ENCODE results near the genes MEPCE and SLC12A9.

GRCh38 chr7:100080783-100081566 is 548 bp downstream of the ZNF3 start:
- RAMPAGE, long total RNA: no peak
- RRBS: 4% methylated on average over 3 of the region's 39 CpGs
PRO-cap:
- standard: no peak
- CoPRO, capped RNA only, 2 experiments: no peak in any of the 2 experiments
- CoPRO, capped and uncapped RNA, 2 experiments: no peak in any of the 2 experiments
- CoPRO, uncapped RNA only, 2 experiments: peak in 1 of 2 experiments; most common plus-strand start chr7:100081227 (in 1); most common minus-strand start chr7:100081232 (in 1)
CAGE:
- cytosol, long polyA plus RNA: no peak
- long polyA plus RNA: no peak
- nucleolus, long total RNA: no peak
- nucleus, long polyA plus RNA: no peak

DNA sequence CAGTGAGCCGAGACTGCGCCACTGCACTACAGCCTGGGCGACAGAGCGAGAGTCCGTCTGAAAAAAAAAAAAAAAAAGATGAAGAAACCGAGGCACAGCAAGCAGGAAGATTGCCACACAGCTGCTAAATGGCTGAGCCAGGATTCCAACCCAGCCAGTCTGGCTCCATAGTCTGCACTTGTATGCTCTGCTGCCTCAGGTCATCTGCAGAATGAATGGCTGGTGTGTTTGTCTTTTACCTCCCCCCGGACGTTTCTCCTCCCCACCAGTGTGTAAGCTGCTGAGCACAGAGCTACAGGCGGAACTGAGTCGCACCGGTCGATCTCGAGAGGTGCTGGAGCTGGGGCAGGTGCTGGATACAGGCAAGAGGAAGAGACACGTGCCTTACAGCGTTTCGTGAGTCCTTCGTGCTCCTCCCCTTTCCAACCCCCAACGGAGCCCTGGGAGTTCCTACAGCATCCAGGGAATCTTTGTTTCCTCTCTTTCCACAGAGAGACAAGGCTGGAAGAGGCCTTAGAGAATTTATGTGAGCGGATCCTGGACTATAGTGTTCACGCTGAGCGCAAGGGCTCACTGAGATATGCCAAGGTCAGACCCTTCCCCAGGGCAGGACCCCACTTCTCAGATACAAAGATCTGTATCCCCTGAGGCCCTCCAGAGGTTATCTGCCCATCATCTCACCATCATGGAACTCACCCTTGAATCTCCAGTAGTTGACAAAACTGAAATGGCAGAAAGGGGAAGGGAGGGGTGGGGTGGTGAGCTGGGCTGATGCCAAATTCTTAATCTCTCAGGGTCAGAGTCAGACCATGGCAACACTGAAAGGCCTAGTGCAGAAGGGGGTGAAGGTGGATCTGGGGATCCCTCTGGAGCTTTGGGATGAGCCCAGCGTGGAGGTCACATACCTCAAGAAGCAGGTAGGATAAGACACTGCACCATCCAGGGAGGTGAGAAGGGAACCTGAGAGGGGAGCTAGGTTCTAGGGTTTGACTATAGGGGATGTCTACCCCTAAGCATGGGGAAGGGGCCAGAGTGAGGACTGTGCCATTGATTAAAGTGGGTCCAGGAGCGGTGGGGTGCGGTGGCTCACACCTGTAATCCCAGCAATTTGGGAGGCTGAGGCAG is 2.9 kb downstream of the CNPY4 start:
- RAMPAGE, long total RNA: no peak
- RRBS: 61% methylated on average over 5 of the region's 24 CpGs
PRO-cap:
- standard: no peak
- CoPRO, capped RNA only, 2 experiments: no peak in any of the 2 experiments
- CoPRO, capped and uncapped RNA, 2 experiments: no peak in any of the 2 experiments
- CoPRO, uncapped RNA only, 2 experiments: peak in 1 of 2 experiments; most common plus-strand start position 654 of the sequence (in 1); most common minus-strand start position 575 of the sequence (in 1)
CAGE:
- cytosol, long polyA plus RNA: no peak
- long polyA plus RNA: no peak
- nucleolus, long total RNA: no peak
- nucleus, long polyA plus RNA: no peak

- RAMPAGE, long total RNA: no peak
- RRBS: no CpG with 5 or more reads among the region's 12 CpGs
PRO-cap:
- standard: no peak
- CoPRO, capped RNA only, 2 experiments: no peak in any of the 2 experiments
- CoPRO, capped and uncapped RNA, 2 experiments: no peak in any of the 2 experiments
- CoPRO, uncapped RNA only, 2 experiments: no peak in any of the 2 experiments
CAGE:
- cytosol, long polyA plus RNA: no peak
- long polyA plus RNA: no peak
- nucleolus, long total RNA: no peak
- nucleus, long polyA plus RNA: no peak
These were observed 19.1 kb upstream of the PVRIG start for GRCh38 chr7:100200607-100201176.

GRCh38 chr7:100269559-100270213 is 37.8 kb upstream of the SPDYE3 start:
- RAMPAGE, long total RNA: no peak
- RRBS: 11% methylated on average over 1 of the region's 12 CpGs
PRO-cap:
- standard: no peak
- CoPRO, capped RNA only, 2 experiments: no peak in any of the 2 experiments
- CoPRO, capped and uncapped RNA, 2 experiments: no peak in any of the 2 experiments
- CoPRO, uncapped RNA only, 2 experiments: no peak in any of the 2 experiments
CAGE:
- cytosol, long polyA plus RNA: no peak
- long polyA plus RNA: no peak
- nucleolus, long total RNA: no peak
- nucleus, long polyA plus RNA: no peak

- RAMPAGE, long total RNA: start-site peak on the minus strand at chr7:100335881-100335971, 1,807 and 689 reads in 2 replicates; start-site peak on the plus strand at chr7:100336091-100336146, 673 and 130 reads in 2 replicates
- RRBS: no CpG with 5 or more reads among the region's 96 CpGs
PRO-cap:
- standard: bidirectional peak, plus-strand start at chr7:100336114, minus-strand start at chr7:100335932; bidirectional peak, plus-strand start at chr7:100336387, minus-strand start at chr7:100336325
- CoPRO, capped RNA only, 2 experiments: peak in 2 of 2 experiments; most common plus-strand start chr7:100336114 (in 2); most common minus-strand start chr7:100335864 (in 2)
- CoPRO, capped and uncapped RNA, 2 experiments: peak in 2 of 2 experiments; most common plus-strand start chr7:100336114 (in 2); most common minus-strand start chr7:100335932 (in 2)
- CoPRO, uncapped RNA only, 2 experiments: peak in 2 of 2 experiments; most common plus-strand start chr7:100336138 (in 1); most common minus-strand start chr7:100335864 (in 2)
CAGE:
- cytosol, long polyA plus RNA: start-site peak on the minus strand at chr7:100335910-100335966, 207 and 242 reads in 2 replicates; start-site peak on the plus strand at chr7:100336113-100336118, 463 and 189 reads in 2 replicates
- long polyA plus RNA: no peak
- nucleolus, long total RNA: no peak
- nucleus, long polyA plus RNA: start-site peak on the minus strand at chr7:100335916-100335971, 214 and 251 reads in 2 replicates; start-site peak on the plus strand at chr7:100336079-100336146, 4,438 and 8,537 reads in 2 replicates
These were observed 22.0 kb upstream of the PILRB start for GRCh38 chr7:100335551-100336629.

DNA sequence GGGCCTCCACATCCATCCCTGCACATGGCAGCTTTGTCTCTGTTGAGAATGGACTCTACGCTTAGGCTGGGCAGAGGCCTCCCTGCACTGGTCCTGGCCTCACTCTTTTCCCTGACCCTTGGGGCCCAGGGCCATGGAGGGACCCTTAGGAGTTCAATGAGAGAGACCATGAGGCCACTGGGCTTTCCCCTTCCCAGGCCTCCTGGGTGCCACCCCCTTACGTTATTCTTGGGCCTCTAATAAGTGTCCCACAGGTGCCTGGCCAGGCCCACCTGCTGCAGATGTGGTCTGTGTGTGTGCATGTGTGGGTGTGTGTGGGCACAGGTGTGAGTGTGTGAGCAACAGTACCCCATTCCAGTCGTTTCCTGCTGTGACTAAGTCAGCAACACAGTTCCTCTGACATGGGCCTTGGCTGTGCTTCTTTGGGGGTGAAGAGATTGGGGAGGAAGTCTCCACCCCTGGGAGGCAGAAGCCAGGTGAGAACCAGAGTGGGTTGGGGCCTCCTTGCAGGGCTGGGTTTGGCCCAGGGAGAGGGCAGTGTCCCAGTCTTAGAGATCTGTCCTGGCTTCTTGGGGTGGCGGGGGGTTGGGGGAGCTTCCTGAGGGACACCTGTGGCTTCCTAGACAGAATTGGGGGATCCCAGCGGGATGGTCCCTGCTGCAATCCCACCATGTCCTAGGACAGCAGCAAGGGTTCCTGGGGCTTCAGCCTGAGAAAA is 4.2 kb upstream of the PILRB start:
- RAMPAGE, long total RNA: no peak
- RRBS: no CpG with 5 or more reads among the region's 5 CpGs
PRO-cap:
- standard: no peak
- CoPRO, capped RNA only, 2 experiments: no peak in any of the 2 experiments
- CoPRO, capped and uncapped RNA, 2 experiments: no peak in any of the 2 experiments
- CoPRO, uncapped RNA only, 2 experiments: peak in 1 of 2 experiments; most common plus-strand start position 239 of the sequence (in 1)
CAGE:
- cytosol, long polyA plus RNA: no peak
- long polyA plus RNA: no peak
- nucleolus, long total RNA: no peak
- nucleus, long polyA plus RNA: no peak

GRCh38 chr7:100362714-100363265 is 4.9 kb downstream of the PILRB start:
- RAMPAGE, long total RNA: no peak
- RRBS: no CpG with 5 or more reads among the region's 6 CpGs
PRO-cap:
- standard: no peak
- CoPRO, capped RNA only, 2 experiments: no peak in any of the 2 experiments
- CoPRO, capped and uncapped RNA, 2 experiments: no peak in any of the 2 experiments
- CoPRO, uncapped RNA only, 2 experiments: peak in 1 of 2 experiments; most common plus-strand start chr7:100362920 (in 1)
CAGE:
- cytosol, long polyA plus RNA: no peak
- long polyA plus RNA: no peak
- nucleolus, long total RNA: no peak
- nucleus, long polyA plus RNA: no peak

GRCh38 chr7:100429237-100429957 is at the start of gene MEPCE:
Gene MEPCE (plus strand): TSS chr7:100429831.
- RAMPAGE, long total RNA: start-site peak on the plus strand at chr7:100429363-100429455, 105 and 69 reads in 2 replicates; start-site peak on the plus strand at chr7:100429717-100429761, 81 and 19 reads in 2 replicates
- RRBS: 2% methylated on average over 11 of the region's 69 CpGs
PRO-cap:
- standard: bidirectional peak, plus-strand start at chr7:100429447, minus-strand start at chr7:100429140; bidirectional peak, plus-strand start at chr7:100429764, minus-strand start at chr7:100429699
- CoPRO, capped RNA only, 2 experiments: peak in 2 of 2 experiments; most common plus-strand start chr7:100429447 (in 2); most common minus-strand start chr7:100429699 (in 1)
- CoPRO, capped and uncapped RNA, 2 experiments: peak in 2 of 2 experiments; most common plus-strand start chr7:100429447 (in 2)
- CoPRO, uncapped RNA only, 2 experiments: peak in 2 of 2 experiments; most common plus-strand start chr7:100429447 (in 2); most common minus-strand start chr7:100429515 (in 1)
CAGE:
- cytosol, long polyA plus RNA: start-site peak on the plus strand at chr7:100429353-100429426, 90 and 46 reads in 2 replicates
- long polyA plus RNA: no peak
- nucleolus, long total RNA: no peak
- nucleus, long polyA plus RNA: no peak

- RAMPAGE, long total RNA: no peak
- RRBS: 29% methylated on average over 3 of the region's 11 CpGs
PRO-cap:
- standard: no peak
- CoPRO, capped RNA only, 2 experiments: no peak in any of the 2 experiments
- CoPRO, capped and uncapped RNA, 2 experiments: no peak in any of the 2 experiments
- CoPRO, uncapped RNA only, 2 experiments: no peak in any of the 2 experiments
CAGE:
- cytosol, long polyA plus RNA: no peak
- long polyA plus RNA: no peak
- nucleolus, long total RNA: no peak
- nucleus, long polyA plus RNA: no peak
These were observed 6.1 kb downstream of the NYAP1 start for GRCh38 chr7:100489815-100490309.

- RAMPAGE, long total RNA: no peak
- RRBS: no CpG with 5 or more reads among the region's 18 CpGs
PRO-cap:
- standard: no peak
- CoPRO, capped RNA only, 2 experiments: no peak in any of the 2 experiments
- CoPRO, capped and uncapped RNA, 2 experiments: no peak in any of the 2 experiments
- CoPRO, uncapped RNA only, 2 experiments: peak in 1 of 2 experiments; most common minus-strand start chr7:100581315 (in 1)
CAGE:
- cytosol, long polyA plus RNA: no peak
- long polyA plus RNA: no peak
- nucleolus, long total RNA: no peak
- nucleus, long polyA plus RNA: no peak
These were observed 4.7 kb downstream of the LRCH4 start for GRCh38 chr7:100580946-100581829.

GRCh38 chr7:100583072-100584173 is 2.5 kb downstream of the LRCH4 start:
- RAMPAGE, long total RNA: no peak
- RRBS: no CpG with 5 or more reads among the region's 29 CpGs
PRO-cap:
- standard: no peak
- CoPRO, capped RNA only, 2 experiments: no peak in any of the 2 experiments
- CoPRO, capped and uncapped RNA, 2 experiments: no peak in any of the 2 experiments
- CoPRO, uncapped RNA only, 2 experiments: peak in 1 of 2 experiments; most common minus-strand start chr7:100583602 (in 1)
CAGE:
- cytosol, long polyA plus RNA: no peak
- long polyA plus RNA: no peak
- nucleolus, long total RNA: no peak
- nucleus, long polyA plus RNA: no peak

DNA sequence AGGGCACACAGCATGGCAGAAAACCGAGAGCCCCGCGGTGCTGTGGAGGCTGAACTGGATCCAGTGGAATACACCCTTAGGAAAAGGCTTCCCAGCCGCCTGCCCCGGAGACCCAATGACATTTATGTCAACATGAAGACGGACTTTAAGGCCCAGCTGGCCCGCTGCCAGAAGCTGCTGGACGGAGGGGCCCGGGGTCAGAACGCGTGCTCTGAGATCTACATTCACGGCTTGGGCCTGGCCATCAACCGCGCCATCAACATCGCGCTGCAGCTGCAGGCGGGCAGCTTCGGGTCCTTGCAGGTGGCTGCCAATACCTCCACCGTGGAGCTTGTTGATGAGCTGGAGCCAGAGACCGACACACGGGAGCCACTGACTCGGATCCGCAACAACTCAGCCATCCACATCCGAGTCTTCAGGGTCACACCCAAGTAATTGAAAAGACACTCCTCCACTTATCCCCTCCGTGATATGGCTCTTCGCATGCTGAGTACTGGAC is 947 bp downstream of the POP7 start:
- RAMPAGE, long total RNA: no peak
- RRBS: 2% methylated on average over 5 of the region's 26 CpGs
PRO-cap:
- standard: bidirectional peak, plus-strand start at position 331 of the sequence, minus-strand start at position 120 of the sequence; unidirectional peak, minus-strand start at position 374 of the sequence
- CoPRO, capped RNA only, 2 experiments: no peak in any of the 2 experiments
- CoPRO, capped and uncapped RNA, 2 experiments: no peak in any of the 2 experiments
- CoPRO, uncapped RNA only, 2 experiments: no peak in any of the 2 experiments
CAGE:
- cytosol, long polyA plus RNA: no peak
- long polyA plus RNA: no peak
- nucleolus, long total RNA: no peak
- nucleus, long polyA plus RNA: no peak

GRCh38 chr7:100801227-100801637 is 26.1 kb downstream of the EPHB4 start:
- RAMPAGE, long total RNA: no peak
- RRBS: no CpG with 5 or more reads among the region's 8 CpGs
PRO-cap:
- standard: no peak
- CoPRO, capped RNA only, 2 experiments: peak in 2 of 2 experiments; most common minus-strand start chr7:100801470 (in 1)
- CoPRO, capped and uncapped RNA, 2 experiments: peak in 2 of 2 experiments; most common minus-strand start chr7:100801359 (in 1)
- CoPRO, uncapped RNA only, 2 experiments: peak in 1 of 2 experiments; most common minus-strand start chr7:100801470 (in 1)
CAGE:
- cytosol, long polyA plus RNA: no peak
- long polyA plus RNA: no peak
- nucleolus, long total RNA: no peak
- nucleus, long polyA plus RNA: no peak

DNA sequence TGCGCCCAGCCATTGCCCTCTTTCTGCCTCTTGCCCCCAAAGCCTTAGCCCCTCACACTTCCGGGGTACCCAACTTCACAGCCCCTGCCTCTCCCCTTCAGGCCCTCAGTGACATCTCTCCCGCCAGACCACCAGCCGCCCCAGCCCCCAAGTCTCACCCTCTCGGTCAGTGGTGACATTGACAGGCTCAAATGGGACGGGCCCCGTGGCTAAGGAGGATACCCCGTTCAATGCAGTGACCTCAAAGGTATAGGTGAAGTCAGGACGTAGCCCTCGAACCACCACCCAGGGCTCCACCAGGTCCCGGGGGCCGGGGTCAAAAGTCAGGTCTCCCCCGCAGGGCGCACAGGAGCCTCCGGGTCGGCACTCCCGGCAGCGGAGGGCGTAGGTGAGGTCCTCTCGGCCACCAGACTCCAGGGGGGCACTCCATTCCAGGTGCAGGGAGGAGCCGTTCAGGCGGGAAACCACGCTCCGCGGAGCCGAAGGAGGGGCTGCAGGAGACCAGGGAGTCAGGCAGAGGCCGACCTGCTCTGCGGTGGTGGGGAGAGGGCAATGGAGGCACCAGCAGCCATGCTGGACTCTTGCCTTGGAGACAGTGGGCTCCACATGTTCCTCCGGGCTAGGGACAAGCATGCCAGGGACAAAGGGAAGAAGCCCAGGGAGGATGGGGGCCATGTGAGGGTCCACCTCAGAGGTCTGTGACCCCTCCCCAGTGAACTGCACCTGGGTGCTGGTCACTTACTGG is 7.8 kb downstream of the EPHB4 start:
- RAMPAGE, long total RNA: no peak
- RRBS: over 99% methylated on average over 4 of the region's 29 CpGs
PRO-cap:
- standard: no peak
- CoPRO, capped RNA only, 2 experiments: no peak in any of the 2 experiments
- CoPRO, capped and uncapped RNA, 2 experiments: no peak in any of the 2 experiments
- CoPRO, uncapped RNA only, 2 experiments: no peak in any of the 2 experiments
CAGE:
- cytosol, long polyA plus RNA: no peak
- long polyA plus RNA: no peak
- nucleolus, long total RNA: no peak
- nucleus, long polyA plus RNA: no peak

GRCh38 chr7:100826624-100827332 is 545 bp downstream of the EPHB4 start:
- RAMPAGE, long total RNA: no peak
- RRBS: 3% methylated on average over 20 of the region's 65 CpGs
PRO-cap:
- standard: bidirectional peak, plus-strand start at chr7:100827009, minus-strand start at chr7:100826771
- CoPRO, capped RNA only, 2 experiments: peak in 2 of 2 experiments; most common plus-strand start chr7:100827009 (in 2); most common minus-strand start chr7:100826783 (in 1)
- CoPRO, capped and uncapped RNA, 2 experiments: peak in 1 of 2 experiments; most common plus-strand start chr7:100827006 (in 1); most common minus-strand start chr7:100826799 (in 1)
- CoPRO, uncapped RNA only, 2 experiments: no peak in any of the 2 experiments
CAGE:
- cytosol, long polyA plus RNA: no peak
- long polyA plus RNA: no peak
- nucleolus, long total RNA: no peak
- nucleus, long polyA plus RNA: no peak

GRCh38 chr7:100852001-100853193 is at the start of gene SLC12A9:
Gene SLC12A9 (plus strand): TSS chr7:100852713.
- RAMPAGE, long total RNA: start-site peak on the minus strand at chr7:100852590-100852645, 24 and 17 reads in 2 replicates
- RRBS: 1% methylated on average over 43 of the region's 87 CpGs
PRO-cap:
- standard: bidirectional peak, plus-strand start at chr7:100852756, minus-strand start at chr7:100852606
- CoPRO, capped RNA only, 2 experiments: peak in 2 of 2 experiments; most common plus-strand start chr7:100852713 (in 2); most common minus-strand start chr7:100852600 (in 2)
- CoPRO, capped and uncapped RNA, 2 experiments: peak in 1 of 2 experiments; most common plus-strand start chr7:100852719 (in 1); most common minus-strand start chr7:100852606 (in 1)
- CoPRO, uncapped RNA only, 2 experiments: no peak in any of the 2 experiments
CAGE:
- cytosol, long polyA plus RNA: start-site peak on the plus strand at chr7:100852707-100852762, 91 and 77 reads in 2 replicates
- long polyA plus RNA: no peak
- nucleolus, long total RNA: no peak
- nucleus, long polyA plus RNA: no peak

DNA sequence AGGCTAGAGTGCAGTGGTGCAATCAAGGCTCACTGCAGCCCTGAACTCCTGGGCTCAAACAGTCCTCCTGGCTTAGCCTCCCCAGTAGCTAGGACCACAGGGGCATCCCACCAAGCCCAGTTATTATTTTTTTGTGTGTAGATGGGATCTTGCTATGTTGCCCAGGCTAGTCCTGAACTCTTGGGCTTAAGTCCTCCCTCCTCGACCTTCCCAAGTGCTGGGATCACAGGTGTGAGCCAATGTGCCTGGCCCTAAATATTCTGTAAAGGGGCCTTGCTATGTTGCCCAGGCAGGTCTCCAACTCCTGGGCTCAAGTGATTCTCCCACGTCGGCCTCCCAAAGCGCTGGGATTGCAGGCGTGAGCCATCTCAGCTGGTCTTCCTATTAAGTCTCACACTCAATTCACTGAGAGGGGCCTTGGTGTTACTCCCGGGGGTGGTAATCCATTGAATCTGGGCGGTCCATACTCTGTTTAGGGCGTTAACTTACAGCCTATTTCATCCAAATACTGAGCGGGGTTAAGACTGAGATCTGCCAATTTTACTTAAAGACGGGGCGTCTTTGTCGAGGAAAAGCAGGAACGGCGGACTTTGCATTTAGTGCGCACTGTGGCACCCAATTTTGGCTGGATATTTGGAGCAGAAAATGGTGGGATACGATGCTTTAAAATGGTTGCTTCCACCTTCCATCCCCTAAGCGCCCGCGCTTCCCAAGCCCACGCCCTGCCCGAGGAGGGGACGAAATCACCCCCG is 670 bp upstream of the SRRT start:
- RAMPAGE, long total RNA: no peak
- RRBS: no CpG with 5 or more reads among the region's 23 CpGs
PRO-cap:
- standard: no peak
- CoPRO, capped RNA only, 2 experiments: no peak in any of the 2 experiments
- CoPRO, capped and uncapped RNA, 2 experiments: no peak in any of the 2 experiments
- CoPRO, uncapped RNA only, 2 experiments: peak in 2 of 2 experiments; most common plus-strand start position 483 of the sequence (in 1); most common minus-strand start position 262 of the sequence (in 1)
CAGE:
- cytosol, long polyA plus RNA: no peak
- long polyA plus RNA: no peak
- nucleolus, long total RNA: no peak
- nucleus, long polyA plus RNA: no peak

Measured in K562 (cell line).